Umbilical cord (tissue), 2 donors: ENCODE data around the genes FOXD4L3 and PABIR1.

DNA sequence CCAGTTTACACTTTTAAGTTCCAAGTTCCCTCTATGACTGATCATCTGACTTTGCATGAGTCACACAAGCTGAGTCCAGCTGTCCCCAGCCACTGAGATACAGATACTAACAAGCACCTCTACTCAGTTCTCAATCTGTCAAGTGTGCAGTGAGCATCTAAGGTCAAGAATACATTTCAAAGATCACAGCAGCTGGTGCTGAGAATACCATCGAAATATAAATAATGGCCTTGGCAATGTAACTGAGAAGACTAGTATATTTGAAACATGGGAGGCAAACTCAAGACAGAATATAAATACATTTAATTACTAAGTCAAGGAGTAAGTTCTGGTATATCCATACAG, 182.3 kb downstream of the SPATA31A6 start:
- RAMPAGE, long total RNA = no peak

GRCh38 chr9:62798686-62799680, 1609.1 kb downstream of the SPATA31A7 start:
- RAMPAGE, long total RNA = no peak

DNA sequence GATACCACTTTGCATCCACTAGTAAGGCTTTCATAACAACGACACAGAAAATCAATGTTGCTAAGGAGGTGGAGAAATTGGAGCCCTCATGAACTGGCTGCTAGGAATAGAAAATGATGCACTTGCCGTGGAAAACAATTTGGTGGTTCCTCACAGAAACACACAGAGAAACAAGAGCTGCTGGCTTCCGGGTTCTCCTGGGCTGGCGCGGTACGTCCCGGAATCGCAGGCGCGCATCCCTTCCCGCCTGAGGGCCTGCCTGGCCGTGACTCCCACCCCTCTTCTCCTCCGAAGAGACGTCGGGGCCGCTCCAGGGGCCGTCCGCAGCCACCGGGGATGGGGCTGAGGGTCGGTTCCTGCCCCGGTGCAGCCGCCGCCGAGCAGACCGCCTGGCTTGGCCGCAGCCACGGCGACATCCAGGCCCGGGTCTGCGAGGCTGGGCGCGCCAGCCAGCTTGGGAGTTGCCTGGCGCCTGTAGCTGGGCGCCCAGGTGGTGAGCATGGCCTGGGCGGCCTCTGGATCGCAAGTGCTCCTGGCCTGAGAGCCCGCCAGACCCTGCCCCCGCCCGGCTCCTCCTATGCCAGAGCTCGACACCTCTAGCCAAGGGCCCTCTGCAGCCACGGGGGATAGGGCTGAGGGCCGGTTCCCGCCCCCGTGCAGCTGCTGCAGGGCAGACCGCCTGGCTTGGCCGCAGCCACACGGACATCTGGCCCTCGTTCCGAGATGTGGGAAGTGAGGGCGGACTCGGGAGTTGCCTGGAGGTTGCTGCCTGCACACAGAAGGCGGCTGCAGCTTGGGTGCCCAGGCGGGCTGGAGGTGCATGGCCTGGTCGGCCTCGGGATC, 1647.5 kb downstream of the SPATA31A7 start:
- RAMPAGE, long total RNA = no peak

- RAMPAGE, long total RNA = no peak
Measured at GRCh38 chr9:63333052-63333716, 1951.8 kb downstream of the FOXD4L5 start.

DNA sequence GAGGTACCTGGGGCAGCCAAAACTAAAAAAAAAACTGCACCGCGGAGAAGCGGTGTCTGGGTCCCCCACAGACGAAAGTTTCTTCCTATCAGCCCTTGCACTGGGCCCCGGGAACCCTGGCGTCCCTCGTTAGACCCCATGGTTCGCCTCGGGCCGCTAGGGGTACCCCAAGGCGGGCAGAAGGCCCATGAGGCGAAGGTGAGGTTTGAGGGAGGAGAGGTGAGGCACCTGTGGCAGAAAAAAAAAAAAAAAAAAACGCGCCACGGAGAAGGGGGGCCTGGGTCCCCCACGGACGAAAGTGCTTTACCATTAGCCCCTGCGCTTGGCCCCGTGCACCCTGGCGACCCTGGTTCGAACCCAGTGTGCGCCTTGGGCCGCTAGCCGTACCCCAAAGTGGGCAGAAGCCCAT, 1576.2 kb downstream of the FOXD4L5 start:
- RAMPAGE, long total RNA = no peak

- RAMPAGE, long total RNA = no peak
Measured at GRCh38 chr9:63781286-63781837, 1503.6 kb downstream of the FOXD4L5 start.

- RAMPAGE, long total RNA = no peak
Measured at GRCh38 chr9:65382591-65383366, 97.8 kb upstream of the FOXD4L5 start.

GRCh38 chr9:65813873-65814702, 77.1 kb downstream of the FOXD4L4 start:
- RAMPAGE, long total RNA = no peak

GRCh38 chr9:65878588-65878879, 141.6 kb downstream of the FOXD4L4 start:
- RAMPAGE, long total RNA = no peak

GRCh38 chr9:67726431-67727070, 132.2 kb upstream of the ANKRD20A1 start:
- RAMPAGE, long total RNA = no peak

DNA sequence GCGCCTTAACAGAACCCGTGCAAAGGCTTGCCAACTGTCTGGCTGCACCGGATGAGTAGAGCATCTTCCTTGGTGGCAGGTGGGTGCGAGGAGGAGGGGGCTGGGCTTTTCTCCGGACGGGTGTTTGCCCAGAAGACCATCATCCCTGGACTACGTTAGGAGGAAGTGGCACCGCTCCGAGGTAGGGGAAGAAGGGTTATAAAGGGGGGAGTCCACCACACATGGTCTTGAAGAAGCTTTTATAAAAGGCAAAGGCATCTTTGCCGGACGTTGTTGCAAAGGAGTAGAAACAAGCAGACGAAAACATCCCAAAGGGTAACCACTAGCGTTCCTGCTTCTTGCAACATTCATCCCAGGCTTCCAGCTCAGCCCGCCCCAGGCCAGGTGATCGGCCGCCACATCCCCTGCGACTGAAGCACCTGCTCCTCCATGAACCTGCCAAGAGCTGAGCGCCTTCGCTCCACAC, at the start of gene FOXD4L3:
Gene FOXD4L3 (plus strand): TSS at position 345 of the 466 bp plus-strand sequence.
- RAMPAGE, long total RNA = no peak

GRCh38 chr9:68551071-68551683, 10.5 kb upstream of the TMEM252 start:
- RAMPAGE, long total RNA = no peak

GRCh38 chr9:68739464-68740220, 34.6 kb downstream of the PIP5K1B start:
- RAMPAGE, long total RNA = no peak

DNA sequence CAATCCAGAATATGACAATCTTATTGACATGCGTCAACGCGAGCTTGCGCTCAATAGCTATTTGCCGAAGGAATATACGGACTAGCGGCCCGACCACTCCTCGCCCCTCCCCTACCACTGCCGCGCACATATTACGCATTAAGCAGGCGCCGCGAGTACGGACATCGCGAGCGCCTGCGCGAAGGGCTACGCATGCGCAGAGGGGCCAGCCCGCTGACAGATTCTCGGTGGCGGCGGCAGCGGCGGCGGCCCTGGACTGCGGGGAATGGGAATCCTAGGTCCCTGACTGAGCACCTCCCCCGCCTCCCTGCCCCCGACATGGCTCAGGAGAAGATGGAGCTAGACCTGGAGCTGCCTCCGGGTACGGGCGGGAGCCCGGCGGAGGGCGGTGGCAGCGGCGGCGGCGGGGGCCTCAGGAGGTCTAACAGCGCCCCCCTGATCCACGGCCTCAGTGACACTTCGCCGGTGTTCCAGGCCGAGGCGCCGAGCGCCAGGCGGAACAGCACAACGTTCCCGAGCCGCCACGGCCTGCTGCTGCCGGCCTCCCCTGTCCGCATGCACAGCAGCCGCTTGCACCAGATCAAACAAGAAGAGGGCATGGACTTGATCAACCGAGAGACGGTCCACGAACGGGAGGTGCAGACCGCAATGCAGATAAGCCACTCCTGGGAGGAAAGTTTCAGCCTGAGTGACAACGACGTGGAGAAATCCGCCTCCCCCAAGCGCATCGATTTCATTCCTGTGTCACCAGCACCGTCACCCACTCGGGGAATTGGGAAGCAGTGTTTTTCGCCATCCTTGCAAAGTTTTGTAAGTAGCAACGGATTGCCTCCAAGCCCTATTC, at the start of gene PABIR1:
Gene PABIR1 (plus strand): TSS at position 219 of the 844 bp plus-strand sequence.
- RAMPAGE, long total RNA = start-site peak on the plus strand centred at position 223 of the sequence, 60 bp wide, 9 and 15 reads in 2 replicates

DNA sequence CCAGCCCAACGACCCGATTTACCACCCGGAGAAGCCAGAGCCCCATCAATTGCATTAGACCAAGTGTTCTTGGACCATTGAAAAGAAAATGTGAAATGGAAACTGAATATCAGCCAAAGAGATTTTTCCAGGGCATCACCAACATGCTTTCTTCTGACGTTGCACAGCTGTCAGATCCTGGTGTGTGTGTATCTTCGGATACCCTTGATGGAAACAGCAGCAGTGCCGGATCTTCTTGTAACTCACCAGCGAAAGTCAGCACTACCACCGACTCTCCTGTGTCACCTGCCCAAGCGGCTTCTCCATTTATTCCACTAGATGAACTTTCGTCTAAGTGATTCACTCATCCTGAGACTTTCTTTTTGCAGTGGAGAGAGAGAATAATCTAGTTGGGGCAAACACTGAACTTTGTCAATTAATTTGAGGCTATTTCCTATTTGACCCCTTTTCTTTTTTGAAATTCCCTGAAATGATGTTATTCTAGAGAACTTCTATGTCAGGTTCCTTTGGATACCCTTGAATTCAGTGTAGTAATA, 894 bp downstream of the PABIR1 start:
- RAMPAGE, long total RNA = no peak

DNA sequence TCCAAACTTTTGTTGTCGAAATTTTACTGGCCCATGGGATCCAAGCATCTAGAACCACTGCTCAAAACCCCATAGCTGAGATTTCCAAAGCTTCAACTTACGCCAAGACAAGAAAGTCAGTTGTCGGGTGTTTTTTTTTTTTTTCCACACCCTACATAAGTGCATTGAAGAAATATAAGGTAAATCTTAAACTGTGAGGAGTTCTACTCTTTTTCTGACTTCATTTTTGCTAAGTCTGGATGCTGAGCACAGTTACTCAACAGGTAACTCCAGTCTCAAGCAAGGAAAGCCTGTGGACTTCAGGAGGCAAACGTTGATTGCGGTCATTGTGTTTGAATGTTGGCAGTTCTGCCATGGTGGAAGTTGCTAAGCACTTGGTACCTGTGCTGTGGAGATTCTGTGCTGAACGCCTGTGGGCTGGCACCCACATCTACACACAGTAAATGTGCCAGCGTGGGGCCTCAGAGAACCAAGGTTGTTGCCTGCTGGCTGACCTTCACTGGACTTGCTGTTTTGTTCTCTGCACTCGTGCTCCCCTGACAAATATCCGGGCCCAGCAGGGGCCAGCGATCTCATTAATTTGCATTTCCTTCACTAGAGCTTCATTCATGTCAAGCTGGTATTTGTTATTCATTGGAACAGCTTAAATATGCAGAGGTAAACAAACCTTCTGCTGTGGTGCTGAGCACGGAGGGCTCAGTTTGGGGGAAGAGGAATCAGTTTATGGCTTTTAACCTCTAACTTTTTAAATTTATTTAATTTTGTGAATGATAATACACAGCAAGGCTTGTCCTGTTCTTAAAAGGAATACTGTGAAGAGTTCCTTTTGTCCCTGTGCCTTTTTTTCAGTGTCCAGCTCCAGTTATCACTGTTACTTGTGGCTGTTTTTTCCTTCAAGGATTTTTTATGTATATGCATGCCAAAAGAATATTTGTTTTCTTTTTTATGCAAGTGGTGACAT, 92.2 kb downstream of the PABIR1 start:
- RAMPAGE, long total RNA = no peak

DNA sequence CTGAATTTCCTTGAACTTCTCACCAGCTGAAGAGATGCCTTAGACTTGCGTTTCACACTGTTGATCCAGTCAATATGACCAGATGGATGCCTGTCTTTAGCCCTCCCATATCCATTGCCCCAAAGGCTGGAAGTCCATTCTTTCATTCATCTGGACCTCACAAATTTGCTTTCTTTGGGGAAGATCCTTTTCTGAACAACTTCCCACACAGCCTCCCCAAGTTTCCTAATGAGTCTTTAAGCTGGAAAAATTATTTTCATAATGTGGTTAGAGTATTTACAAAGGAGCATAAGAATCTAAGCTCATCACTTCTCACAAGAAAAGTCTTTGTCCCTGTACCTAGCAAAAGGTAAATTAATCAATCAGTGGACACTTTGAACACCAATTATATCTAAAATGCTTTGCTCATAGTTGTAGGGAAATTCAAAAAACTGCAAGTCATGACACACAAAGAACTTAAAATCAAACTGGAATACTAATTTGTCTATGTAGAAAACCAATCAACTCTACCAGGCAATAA, 98.4 kb downstream of the PABIR1 start:
- RAMPAGE, long total RNA = no peak

- RAMPAGE, long total RNA = no peak
Measured at GRCh38 chr9:68934695-68935046, 79.2 kb downstream of the PRKACG start.

DNA sequence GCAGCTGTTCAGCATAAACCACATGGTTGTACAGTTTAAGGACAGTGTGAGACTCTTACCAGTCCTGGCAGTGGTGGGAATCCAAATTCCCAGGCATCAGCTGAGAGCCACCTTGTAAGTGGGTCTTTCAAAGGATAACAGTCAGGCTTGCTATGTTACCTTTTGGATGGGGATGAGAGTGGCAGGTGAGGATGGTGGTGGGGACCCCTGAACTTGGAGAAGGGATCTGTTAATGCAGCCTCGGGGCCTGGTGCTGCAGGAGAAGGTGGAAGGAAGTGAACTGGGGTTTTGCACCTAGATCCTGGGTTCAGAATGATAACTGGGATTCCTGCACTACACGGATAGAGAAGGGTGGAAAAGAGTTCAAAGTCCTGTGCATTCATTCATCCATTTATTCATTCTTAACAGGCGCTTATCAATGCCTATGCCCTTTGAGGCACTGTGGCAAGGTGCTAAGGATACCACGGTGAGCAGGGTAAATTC, 41.8 kb upstream of the TJP2 start:
- RAMPAGE, long total RNA = no peak

- RAMPAGE, long total RNA = no peak
Measured at GRCh38 chr9:69136489-69137197, 37.4 kb upstream of the TJP2 start.